ENCODE results near the gene MED23.

DNA sequence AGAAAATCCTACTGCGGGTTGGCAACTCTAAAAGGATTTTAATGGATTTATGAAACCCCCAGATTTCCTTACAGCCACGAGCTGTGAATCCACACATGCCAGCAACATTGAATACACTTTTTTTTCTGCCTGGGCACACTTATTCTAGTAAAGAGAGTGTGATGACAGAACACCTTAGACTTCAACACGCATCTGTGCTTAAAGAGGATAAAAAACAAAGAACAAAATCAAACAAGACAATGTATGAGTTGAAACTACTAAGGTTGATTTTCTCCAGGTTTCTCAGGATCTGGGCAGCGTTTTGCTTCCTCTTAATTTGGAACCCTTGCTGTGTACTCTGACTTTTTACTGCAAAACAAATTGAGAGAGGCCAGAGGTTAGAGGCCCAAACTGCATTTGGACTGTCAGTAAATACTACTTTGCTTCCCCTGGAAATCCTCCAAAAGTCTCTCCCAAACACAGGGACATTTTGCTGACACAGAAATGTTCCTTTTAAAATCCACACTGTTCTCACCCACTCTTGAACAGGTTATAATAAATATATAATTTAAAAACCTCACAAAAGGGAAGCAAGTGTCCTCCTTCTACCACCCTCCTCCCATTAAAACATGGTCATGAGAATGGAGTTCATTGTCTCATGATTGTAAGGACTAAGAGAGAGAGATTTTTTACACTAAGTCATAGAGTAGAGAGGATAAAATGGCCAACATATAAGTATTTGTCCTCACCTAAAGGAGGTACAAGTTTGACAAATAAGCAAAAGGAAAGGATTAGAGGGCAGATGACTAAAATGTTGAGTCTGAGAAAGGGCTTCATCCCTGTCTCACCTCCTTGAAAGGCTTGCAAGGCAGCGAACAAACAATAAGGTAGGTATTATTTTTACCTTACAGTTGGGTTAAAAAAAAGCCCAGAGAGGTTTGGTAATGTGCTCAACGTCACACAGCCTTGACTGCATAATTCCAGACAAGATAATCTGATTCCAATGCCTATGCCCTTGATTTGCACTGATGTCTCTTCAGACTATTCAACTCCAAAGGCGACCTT, 1.2 kb downstream of the ARG1 start:
- PRO-cap, result no peak
- RRBS, 2 experiments, result no CpG with 5 or more reads among the region's 7 CpGs

DNA sequence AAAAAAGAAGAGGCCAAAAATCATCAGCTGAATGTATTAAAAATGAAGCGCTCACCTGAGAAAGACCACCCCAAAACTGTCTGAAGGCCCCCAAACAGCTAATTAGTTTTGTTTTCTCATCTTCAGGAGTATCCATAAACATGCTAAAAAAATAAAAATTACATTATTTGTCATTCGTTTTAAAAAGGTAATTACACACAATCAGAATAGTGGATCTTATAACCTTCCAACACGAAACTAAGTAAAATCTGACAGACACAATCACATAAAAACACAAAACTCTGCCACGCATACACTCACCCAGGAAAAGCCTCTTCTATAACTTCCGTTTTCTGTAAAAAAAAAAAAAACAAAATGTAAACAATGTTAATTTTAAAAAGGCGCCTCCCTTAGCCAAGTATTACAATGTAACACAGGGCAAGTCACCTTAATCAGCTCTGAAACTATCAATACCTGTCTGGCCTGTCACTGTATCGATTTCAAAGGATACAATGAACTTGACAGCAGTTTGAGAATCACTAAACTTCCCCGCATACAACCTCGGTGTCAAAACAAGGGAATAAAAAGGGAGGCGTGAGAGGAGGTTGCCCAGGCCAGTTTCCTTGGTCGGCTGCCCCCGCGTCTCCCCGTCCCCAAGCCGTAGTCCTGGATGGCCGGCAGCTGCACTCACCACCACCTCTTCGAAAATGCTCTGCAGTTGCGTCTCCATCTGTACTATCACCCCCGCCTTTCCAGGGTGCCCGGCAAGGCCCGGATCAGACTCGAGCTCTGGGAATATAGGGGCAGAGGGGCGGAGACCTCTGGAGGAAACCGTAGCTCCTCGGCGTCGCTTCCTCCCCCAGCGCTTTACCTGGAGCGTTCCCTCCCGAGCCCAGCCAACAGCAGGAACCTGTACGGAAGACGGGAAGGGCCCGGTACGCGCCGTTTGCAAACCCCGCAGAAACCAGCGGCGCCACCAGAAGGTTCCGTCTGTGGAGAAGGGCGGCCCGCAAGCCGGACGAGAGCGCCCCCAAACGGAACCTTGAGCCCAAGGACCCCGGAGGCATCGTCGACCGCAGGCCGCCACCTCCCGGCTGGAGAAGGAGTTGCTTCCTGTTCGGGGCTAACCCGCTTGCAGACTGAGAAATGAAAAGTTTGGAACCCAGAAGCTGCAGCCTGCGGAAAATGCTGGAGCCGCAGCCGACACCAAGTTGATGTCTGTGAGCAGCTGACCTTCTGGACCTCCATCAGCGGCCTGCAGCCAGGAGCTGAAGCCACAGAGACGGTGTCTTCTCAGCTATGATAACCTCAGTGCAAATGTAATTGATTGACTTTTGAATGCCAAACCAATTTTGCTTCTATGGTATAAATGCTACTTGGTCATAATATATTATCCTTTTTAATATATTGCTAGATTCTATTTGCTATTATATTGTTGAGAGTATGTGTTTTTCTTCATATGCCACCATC, at the start of gene MED23:
MED23 (minus strand) TSS at position 902 of the 1,449 bp plus-strand sequence.
- PRO-cap, result bidirectional peak, plus-strand start at position 1,123 of the sequence, minus-strand start at position 891 of the sequence
- RRBS, 2 experiments, result under 1 to 1% methylated on average over 17 of the region's 59 CpGs

DNA sequence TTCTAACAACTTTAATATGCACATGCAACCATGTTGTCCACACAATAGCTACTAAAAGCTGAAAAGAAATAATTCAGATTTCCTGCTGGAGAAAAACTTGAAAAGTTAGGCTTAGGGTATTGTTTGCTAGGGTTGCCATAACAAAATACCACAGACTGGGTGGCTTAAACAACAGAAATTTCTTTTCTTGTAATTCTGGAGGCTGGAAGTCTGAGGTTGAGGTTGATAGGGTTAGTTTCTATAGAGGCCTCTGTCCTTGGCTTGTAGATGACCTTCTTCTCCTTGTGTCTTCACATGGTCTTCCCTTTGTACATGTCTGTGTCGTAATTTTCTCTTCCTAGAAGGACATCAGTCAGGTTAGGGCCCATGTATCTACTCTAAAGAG, 974 bp upstream of the MED23 start:
- PRO-cap, result no peak
- RRBS, 2 experiments, result no CpG with 5 or more reads among the region's 1 CpG

DNA sequence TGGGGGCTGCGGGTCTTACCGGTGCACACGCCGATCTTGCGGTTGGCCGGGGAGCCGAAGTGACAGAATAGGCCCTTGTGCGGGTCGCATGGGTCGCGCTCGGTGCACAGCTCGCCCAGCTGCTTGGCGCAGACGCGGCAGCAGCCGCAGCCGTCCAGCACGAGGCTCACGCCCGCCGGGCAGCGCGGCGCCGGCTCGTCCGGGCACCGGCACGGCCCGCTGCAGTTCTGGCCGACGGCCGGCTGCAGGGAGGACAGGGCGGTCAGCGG, 487 bp downstream of the CCN2 start:
- PRO-cap, result unidirectional peak, plus-strand start at position 129 of the sequence; bidirectional peak, plus-strand start at position 224 of the sequence, minus-strand start at position 229 of the sequence
- RRBS, 2 experiments, result under 1 to 1% methylated on average over 3 of the region's 36 CpGs

GRCh38 chr6:132131328-132132184, 180.4 kb upstream of the CCN2 start:
- PRO-cap, result no peak
- RRBS, 2 experiments, result no CpG with 5 or more reads among the region's 5 CpGs

DNA sequence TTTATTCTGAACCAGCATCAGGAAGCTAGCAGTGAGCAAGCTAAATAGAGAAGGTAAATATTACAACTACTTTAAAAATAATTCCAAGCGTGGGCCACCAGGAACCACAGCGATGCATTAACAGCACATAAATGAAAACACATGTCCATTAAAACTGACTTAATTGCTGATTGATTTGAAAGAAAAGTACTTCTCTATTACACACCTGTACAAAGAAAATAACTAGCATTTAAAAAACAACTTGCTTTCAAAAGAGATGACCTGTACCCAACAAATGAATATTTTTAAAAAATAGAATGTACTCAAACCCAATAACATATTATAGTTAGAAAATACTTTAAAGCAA, 364 bp upstream of the TAAR1 start:
- PRO-cap, result no peak
- RRBS, 2 experiments, result no CpG with 5 or more reads among the region's 2 CpGs

DNA sequence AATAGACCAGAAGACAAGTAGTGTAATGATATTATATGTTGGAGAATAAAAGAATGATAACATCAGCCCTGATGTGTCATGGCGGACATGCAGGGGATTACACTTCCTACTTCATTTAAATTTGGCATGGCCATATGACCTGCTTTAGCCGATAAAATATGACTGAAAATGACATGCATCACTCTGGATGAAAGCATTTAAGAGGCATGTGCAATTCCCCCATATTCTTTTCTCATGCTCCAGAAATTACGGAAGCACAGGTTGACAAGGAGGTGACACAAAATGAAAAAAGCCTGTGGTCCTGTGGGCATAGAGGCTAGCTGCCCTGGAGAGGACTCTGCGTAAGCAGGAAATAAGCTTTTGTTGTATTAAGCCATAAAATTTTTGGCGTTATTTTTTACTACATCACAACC, 13.5 kb upstream of the TAAR1 start:
- PRO-cap, result no peak
- RRBS, 2 experiments, result no CpG with 5 or more reads among the region's 5 CpGs

DNA sequence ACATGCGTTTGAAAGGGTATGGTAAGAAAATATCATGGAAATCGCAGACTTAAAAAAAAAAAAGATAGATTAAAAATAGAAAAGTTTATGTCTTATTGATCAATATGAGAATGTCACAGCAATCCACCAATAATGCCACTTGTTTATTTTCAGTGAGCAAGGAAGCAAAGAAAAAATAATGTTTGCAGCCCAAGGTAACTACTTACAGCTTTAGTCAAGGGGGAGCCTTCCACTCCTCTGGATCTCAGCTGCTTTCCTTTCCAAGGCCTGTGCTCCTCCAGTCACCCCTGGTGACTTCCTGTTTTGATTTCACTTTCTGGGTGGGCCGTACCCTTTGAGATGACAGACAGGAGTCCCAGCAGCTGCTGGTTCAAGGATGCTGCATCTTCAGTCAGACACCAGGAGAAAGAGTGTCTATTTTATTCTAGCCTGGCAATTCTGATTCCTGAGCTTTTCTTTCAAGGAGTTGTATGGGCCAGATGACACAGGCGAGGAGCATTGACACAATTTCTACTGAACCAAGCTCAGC, 5.5 kb upstream of the VNN2 start:
- PRO-cap, result no peak
- RRBS, 2 experiments, result no CpG with 5 or more reads among the region's 4 CpGs

GRCh38 chr6:132817352-132818414, 3.3 kb downstream of the RPS12 start:
- PRO-cap, result unidirectional peak, plus-strand start at chr6:132818059; unidirectional peak, plus-strand start at chr6:132818307
- RRBS, 2 experiments, result no CpG with 5 or more reads among the region's 11 CpGs

DNA sequence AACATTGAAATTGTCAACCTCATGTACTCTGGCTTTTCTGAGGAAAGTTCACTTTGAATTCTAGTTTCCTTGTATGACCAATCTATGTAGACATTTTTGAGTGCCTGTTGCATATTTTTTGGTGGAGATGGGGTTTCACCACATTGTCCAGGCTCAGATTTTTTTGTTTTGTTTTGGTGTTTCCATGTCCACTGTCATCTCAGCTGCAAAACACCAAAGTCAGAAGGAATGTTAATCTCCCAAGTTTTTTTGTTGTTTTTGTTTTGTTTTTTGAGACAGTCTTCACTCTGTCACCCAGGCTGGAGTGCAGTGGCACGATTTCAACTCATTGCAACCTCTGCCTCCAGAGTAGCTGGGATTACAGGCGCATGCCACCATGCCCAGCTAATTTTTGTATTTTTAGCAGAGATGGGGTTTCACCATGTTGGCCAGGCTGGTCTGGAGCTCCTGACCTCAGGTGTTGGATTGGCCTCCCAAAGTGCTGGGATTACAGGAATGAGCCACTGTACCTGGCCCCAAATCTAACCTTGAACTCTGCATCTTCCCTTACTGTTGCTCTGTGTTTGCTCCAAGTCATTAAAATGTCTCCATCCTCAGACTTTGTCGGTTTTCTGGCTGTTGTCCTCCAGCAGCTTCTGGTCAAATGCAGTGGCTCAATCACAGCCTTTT, 4.4 kb downstream of the RPS12 start:
- PRO-cap, result unidirectional peak, plus-strand start at position 422 of the sequence
- RRBS, 2 experiments, result no CpG with 5 or more reads among the region's 3 CpGs

DNA sequence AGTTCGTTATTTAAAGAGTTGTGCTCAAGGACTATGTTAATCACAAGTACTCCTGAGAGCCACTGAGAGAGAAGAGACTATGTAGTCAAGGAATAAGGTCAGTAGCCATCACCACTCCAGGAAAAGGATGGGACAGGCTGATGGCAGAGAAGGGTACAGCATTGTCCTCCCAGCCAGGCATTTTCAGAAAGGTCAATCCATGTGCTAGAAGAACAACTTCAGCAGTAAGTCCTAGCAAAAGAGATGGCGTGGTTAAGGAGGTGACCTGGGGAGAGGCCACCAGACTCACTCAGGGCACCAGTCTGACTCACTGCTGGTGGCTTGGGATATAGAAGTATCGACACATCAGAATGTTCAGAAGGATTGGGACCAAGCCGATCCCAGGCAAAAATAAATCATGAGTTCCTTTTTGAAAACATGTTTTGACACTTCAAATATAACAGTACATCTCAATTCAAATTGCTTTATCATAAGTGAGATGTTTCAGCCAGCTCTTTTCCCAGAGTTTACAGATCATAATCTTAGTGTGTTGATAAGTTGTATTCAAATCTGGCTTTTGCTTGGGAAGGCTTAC, 6.5 kb downstream of the RPS12 start:
- PRO-cap, result unidirectional peak, plus-strand start at position 241 of the sequence; unidirectional peak, plus-strand start at position 351 of the sequence
- RRBS, 2 experiments, result no CpG with 5 or more reads among the region's 4 CpGs

DNA sequence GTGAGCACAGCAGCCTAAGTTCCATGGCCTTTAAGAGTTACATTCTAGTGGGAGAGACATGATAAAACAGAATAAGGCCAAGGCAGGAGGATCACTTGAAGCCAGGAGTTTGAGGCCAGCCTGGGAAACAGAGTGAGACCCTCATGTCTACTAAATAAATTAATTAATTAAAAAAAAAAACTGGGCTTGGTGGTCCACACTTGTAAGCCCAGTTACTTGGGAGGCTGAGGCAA, 75.7 kb upstream of the EYA4 start:
- PRO-cap, result no peak

DNA sequence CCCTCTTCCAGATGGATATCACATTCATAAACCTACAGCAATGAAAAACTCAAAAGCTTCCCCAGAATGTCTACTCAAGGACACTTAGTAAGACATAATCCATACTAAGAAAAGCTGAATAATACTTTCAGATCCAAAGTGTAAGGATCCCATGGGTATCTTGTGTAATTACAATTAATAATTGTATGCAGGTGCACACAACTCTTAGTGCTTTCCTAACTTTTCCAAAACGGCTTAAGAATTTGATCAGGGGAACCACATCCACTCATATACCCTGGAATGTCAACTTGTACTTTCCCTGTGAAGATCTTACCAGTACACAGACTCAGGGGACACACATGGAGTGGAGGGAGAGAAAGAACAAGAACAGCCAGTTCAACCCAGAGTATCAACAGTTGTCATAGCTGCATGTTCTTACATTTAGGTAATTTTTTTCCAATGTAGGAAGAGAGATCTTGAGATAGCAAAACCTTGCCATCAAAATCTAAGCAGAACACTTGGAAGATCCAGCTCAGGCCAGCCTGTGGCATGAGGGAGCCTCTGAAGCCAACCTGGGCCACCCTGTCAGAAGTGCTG, 125.0 kb upstream of the TCF21 start:
- PRO-cap, result no peak
- RRBS, 2 experiments, result no CpG with 5 or more reads among the region's 1 CpG

DNA sequence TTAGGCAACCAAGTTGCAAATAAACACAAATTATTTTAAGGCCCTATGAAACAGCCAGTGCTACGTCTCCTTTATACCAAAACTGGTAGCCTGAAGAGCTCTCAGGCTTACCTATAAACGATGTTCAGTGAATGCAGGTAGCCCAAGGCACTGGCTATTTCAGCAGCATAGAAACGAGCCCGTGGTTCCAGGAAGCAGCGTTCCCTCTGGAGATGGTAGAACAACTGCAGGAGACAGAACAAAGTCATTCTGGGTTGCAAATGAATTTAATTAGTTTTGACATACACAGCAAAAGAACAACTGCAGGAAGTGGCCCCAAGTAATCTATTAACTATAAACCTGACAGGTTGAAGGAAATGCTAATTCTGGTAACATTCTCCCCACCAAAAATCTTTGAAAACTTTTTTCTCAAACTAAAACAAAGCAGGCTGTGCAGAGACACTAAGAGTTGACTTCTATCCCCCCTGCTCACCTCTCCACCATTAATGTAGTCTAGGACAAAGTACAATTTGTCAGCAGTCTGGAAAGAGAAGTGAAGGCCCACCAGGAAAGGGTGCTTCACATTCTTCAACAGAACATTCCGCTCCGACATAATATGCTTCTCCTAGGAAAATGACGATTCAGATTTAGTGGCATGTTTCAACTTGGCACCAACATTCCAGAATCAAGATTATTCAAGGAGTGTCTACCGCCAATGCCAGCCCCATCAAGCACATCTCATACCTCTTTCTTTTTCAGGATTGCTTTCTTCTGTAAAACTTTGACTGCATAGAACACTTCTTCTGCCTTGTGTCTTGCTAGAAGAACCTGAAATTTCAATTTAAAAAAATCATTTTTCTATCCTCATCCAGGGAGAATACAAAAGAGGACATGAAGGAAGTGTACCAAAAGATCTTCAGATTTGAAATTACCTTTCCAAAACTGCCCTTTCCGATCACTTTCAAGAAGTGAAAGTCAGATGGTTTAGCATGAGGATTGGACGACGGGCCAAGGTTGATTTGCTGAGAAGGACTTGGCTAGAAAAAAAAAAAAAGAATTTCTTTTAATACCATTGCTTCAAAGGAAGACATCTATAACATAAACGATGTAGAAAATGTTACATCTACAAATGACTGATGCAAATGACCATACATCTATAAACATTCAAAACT, 120.5 kb upstream of the SLC2A12 start:
- PRO-cap, result no peak
- RRBS, 2 experiments, result no CpG with 5 or more reads among the region's 13 CpGs

- PRO-cap, result unidirectional peak, plus-strand start at chr6:134178091; bidirectional peak, plus-strand start at chr6:134178370, minus-strand start at chr6:134178331; bidirectional peak, plus-strand start at chr6:134178496, minus-strand start at chr6:134178513
- RRBS, 2 experiments, result 18 to 100% methylated on average over 1 of the region's 37 CpGs
Observed at GRCh38 chr6:134177998-134179133, 125.9 kb upstream of the SLC2A12 start.

GRCh38 chr6:134303469-134304934, 13.9 kb downstream of the SGK1 start:
- PRO-cap, result no peak
- RRBS, 2 experiments, result no CpG with 5 or more reads among the region's 17 CpGs

DNA sequence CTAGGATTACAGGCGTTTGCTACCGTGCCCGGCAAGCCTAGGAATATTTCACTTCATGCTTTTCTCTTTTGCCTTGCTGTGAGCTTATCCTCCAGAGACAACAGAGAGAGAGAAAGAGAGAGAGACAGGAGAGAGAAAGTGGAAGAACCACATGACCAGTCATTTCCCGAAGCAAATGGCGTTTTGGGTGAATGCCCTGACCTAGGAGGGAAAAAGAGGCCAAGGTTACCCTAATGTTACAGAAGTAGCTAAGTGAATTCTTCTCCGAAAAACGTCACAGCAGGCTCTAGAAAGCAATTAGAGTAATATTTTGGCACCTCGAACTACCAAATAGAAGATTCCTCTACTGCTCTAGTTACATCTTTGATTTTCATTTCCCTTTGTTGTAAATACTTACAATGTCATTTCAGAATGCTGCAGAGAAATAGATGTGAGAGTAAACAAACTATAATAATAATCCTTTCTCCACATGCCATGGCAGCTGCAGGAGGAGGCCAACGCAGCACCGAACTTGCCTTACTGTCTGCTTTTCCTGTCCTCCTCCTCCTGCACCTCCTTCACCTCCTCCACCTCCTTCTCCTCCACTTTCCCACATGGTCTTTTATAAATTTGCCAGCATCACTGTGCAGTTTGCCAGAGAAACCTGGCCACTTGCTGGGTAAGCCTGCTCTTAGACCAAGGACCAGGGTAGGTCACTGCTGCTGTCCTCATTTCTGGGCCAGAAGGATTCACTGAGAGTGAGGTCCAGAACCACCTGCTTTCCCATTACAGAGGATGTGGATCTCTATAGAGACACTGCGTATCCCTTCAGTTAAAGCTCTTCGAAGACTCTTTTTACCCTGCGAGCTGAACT, 8.9 kb downstream of the SGK1 start:
- PRO-cap, result no peak
- RRBS, 2 experiments, result no CpG with 5 or more reads among the region's 13 CpGs

DNA sequence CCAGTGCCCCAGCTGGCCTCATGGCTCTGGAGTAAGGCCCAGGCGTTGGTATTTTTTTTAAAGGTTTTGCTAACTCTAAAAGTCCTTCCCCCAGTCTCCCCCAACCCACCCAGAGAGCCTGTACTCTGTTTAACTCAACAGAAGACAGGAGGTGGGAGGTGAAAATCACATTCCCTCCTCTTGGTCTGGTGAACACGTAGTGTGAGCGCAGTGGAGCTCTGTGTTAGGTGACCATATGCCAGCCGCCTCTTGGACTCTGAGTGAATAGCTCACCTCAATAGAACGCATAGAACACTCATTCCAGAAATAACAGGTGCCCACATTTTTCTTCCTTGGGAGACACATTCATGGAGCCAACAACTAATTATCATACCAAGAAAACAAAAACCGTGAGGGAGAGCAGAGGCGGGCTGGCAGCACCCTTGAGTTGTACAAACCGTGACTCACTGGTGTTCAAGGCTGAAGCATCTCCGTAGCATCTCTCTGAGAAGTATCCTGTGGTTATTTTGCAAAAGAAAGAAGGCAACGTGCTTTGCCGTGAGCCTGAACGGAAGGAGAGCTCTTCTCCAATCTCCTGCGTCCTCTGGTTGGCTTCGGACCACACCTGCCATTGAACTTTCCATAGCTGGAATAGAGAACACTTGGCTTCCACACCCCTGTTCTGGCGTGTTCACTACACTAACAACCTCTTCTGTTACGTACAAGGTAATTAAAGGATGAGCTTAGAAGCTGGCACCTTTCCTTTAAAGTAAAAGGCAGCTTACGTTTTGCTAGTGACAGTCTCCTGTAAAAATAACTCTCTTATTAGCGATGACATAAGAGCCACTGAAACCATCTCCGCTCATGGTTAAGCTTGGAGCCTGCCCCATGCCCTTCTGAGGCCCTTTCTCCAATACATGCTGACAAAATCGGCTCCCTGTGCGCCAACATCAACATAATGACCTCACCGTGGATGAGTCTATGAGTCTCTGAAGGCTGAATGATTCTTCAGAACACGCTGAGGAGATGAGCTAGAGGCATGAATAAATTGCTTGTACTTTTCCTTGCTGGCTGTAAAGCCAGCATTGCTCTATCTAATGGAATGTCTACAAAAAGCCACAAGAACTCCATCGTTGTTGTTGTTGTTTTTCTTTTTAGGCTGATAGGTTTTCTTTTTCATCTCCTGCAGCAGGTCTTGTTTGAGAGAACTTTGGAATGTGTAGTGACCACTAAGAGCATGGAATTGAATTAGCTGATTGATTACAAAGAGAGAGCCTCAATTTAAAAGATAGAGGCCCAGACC, 30.3 kb upstream of the SGK1 start:
- PRO-cap, result no peak
- RRBS, 2 experiments, result no CpG with 5 or more reads among the region's 24 CpGs

DNA sequence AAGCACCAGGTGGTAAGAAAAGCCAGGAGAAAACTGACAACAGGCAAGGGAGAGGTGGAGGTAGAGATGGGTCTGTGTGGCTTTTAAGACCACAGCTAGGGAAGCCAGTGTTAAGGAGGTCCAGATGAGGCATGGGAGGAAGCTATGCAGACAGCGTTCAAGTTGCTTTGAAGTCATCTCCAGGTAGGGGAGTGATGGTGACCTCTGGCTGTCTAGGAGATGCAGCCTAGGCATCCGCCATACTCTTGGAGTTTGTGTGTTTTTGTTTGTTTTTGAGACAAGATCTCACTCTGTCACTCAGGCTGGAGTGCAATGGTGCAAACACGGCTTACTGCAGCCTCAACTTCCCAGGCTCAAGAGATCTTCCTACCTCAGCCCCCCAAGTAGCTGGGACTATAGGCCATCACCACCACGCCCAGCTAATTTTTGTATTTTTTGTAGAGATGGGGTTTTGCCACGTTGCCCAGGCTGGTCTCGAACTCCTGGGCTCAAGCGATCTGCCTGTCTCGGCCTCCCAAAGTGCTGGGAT, 143.0 kb upstream of the SGK1 start:
- PRO-cap, result no peak
- RRBS, 2 experiments, result no CpG with 5 or more reads among the region's 8 CpGs

DNA sequence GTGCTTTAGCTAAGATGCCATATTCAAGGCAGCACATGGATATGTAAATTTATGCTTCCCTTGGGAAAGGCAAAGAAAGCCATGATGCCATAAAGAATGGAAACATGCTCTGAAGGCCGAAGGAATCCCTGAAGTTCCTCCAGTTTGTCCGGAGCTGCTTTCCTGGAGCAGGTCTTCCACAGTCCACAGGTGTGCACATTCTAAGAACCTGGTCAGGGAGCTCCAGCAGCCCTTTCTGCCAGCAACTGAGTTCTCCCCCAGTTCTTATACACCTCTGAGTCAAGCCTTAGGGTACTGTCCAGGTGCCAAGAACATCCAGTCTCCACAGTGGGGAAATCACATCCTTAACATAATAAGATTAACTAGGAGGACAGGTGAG, 303.8 kb upstream of the SGK1 start:
- PRO-cap, result no peak
- RRBS, 2 experiments, result no CpG with 5 or more reads among the region's 2 CpGs

Data from HEK293 (cell line).